Aorta (tissue), 1 donor: Measurements from ENCODE around the genes SLC41A1 and PIGR.

DNA sequence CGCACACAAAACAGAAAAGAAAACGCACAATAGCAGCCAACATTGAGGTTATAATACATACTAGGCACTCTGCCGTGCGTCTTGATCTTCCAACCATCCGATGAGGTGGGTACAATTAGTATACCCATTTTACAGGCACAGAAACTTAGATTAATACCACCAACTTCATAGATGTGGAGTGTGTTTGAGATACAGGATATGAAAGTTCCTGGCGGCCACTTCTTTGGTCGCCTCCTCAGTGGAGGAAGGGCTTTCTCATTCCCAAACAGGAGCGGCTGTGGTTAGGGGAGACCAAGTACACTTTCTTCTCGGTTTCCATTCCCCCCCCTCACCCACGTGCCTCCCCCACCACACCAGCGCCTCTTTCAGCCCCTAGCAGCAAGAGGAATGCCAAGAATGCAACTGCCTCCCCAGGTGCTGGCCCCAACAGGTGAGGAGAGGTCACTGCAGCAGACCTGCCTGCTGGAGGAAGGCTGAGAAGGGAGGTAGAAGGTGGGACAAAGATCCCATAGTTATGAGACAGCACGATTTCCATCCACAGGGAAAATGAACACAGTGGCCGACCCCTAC is 8.3 kb downstream of the SLC45A3 start:
- PRO-cap = no peak

DNA sequence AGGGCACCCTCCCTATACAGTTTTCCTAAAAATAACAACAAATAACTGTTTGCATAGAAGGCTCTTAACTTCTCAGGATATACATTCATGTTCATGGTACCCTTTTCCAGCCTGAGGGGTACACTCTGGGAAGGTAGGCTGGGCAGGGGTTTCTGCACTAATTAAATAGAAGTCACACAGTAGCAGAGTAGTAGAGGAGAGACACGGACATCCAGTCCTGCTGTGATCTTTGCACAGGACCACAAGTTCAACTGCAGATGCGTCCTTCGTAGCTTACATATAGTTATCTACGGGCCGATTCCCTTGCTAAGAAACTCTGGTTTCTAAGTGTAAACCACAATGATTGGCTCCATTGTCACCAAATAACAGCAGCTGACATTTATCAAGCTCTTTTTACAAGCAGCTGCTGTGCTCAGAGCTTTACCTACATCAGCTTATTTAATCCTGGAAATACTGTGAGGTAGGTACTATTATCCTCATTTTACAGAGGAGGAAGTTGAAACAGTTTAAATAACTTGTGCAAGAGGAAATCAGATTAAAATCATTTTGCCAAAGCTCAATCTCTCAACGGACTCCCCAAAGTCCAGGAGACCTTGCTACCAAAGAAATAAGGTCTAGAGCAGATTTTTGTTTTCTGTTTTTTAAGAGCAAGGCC is 3.1 kb downstream of the SLC45A3 start:
- PRO-cap = no peak

GRCh38 chr1:205748061-205748391 is 2.0 kb downstream of the NUCKS1 start:
- PRO-cap = no peak

- PRO-cap = no peak
These were observed 8.7 kb upstream of the RAB29 start for GRCh38 chr1:205783763-205784563.

GRCh38 chr1:205805233-205805760 is 7.7 kb downstream of the SLC41A1 start:
- PRO-cap = no peak

GRCh38 chr1:205812925-205813249 is at the start of gene SLC41A1:
Gene SLC41A1, minus strand, starts transcription at chr1:205813198.
- PRO-cap = bidirectional peak, plus-strand start at chr1:205813350, minus-strand start at chr1:205813160

DNA sequence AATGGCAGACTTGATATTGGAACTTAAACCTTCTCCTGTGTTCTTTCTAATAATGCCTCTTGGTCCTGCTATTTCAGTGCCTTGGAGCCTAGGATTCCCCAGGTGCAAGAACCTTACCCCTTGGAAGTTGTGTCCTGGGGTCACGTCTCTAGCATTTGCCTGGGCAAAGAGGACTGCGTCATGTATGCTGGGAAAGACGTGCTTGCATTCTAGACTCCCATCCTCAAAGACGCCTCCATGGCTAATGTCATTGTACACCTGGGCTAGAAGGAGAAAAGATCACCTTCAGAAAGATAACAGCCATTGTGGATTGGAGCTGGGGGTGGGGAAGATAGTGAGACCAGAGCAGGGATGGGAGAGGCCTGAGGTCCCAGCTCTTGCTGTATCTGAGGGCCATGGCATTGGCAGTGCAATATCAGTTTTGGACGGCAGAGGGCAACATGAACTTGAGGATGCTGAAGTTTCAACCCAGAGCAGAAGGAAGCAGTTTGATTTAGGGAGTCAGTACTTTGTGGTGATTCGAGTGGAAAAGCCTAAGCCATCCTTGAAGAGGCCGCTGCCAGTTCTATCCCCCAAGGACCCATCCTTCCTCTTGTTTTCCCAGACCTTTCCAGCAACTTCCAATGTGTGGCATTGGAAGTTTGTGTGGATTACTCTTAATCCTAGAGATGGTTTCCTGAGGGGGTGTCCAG is 24.4 kb downstream of the SLC26A9 start:
- PRO-cap = no peak

- PRO-cap = no peak
These were observed 25.2 kb upstream of the IKBKE start for GRCh38 chr1:206444967-206445605.

GRCh38 chr1:206461170-206462123 is 8.8 kb upstream of the IKBKE start:
- PRO-cap = no peak

DNA sequence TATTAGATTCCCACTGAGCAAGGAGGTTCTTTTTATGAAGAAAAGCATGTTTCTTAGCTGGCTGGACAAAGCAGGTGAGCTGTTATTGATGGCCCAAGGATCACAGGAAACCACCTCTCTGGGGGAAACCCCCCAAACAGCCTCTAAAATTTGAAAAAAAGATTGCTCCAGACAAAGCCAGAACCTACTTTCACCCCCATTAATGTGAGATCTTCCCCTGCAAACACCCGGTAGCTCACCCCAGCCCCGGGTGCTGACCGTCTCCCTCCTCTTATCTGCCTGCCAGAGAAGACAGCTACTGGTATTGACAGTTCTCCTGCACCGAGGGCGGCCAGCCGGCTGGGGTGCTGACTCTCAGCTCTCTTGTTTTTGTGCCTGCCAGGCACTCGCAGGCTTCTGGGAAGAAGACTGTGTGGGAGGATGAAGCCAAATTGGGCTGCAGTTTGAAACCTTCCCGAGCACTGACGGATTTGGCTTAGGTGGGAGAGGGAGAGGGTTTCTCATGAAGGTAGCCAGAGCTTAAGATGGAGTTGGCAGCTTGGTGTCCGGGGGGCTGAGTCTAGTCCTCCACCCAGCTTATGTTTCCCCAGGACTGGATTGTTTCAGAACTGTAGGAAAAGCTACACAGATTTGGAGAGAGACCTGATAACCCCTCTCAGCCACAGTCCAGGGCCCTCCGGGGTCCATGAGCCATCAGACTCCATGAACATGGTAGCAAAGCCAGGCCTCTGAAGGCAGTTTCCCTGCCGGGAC is 48.2 kb downstream of the RASSF5 start:
- PRO-cap = no peak

- PRO-cap = no peak
These were observed 44.0 kb downstream of the EIF2D start for GRCh38 chr1:206568142-206568726.

DNA sequence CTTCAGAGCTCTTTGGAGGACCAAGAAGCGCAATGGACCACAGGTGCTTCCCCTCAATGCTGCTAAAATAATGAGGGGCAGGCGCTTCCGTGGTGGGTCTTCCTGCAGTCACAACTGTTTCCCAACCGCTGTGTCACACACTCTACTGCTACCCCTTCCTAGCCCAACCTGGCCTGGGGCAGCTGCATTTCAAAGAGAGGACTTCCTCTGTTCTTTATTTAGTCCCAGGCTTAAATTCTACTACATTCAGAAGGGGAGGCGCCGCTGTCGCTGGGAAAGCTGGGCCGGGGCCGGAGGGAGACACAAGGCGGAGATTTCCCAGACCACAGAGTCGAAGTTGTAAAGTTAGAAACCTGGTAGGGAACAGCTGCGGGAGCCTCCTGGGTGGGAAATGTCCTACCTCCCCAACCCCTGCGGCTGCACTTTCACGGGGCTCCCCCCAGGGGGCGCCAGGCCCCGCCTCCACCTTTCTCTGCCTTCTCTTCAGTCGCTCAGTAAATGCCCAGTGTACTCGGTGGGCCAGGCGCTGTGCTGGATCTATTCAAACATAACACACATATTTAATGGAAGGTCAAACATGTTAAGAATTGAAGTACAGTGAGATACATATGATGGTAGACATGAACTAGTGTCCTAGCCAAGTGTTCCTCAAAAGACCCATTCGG is 23.0 kb downstream of the DYRK3 start:
- PRO-cap = no peak

DNA sequence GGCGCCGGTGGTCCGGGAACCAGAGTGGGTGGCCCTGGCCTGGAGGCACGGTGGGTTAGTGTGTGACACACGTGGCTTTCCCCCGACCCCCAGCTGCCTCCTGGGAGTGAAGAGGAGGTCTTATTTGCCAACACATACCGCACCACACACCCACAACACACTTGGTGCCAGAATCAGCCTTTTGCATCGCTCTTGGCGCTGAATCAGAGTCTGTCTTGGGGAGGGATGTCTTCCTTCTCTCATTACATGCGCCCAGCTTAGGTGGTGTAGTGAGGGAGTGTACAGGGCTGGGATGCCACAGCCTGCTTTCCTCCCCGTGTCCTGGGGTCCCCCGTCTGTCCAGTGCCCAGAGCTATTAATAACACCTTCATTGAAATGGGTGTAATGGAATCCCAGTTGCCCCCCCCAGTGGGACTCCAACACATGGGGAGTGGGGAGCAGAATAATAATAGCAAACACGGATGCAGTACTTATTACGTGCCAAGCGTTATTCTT is 38.2 kb downstream of the MAPKAPK2 start:
- PRO-cap = no peak

GRCh38 chr1:206733153-206734040 is 37.2 kb upstream of the IL19 start:
- PRO-cap = no peak

GRCh38 chr1:206741490-206741871 is 29.1 kb upstream of the IL19 start:
- PRO-cap = no peak

DNA sequence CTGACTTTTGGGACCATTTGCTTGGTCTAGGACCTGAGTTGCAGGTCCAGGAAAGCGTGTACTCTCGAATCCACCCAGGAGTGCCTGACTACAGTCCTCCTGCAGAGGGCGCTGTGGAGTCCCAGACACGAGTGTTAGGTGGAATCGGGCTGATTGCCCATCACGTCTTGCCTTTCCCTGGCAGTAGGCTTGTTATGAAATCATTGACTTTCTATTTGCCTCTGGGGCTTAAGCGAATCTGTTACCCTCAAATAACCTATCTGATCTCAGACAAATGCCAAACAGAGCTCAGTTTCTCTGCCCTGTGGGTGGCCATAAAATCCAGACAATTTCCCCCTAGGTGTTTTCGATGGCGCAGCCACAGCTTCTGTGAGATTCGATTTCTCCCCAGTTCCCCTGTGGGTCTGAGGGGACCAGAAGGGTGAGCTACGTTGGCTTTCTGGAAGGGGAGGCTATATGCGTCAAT is 384 bp upstream of the IL20 start:
- PRO-cap = no peak

DNA sequence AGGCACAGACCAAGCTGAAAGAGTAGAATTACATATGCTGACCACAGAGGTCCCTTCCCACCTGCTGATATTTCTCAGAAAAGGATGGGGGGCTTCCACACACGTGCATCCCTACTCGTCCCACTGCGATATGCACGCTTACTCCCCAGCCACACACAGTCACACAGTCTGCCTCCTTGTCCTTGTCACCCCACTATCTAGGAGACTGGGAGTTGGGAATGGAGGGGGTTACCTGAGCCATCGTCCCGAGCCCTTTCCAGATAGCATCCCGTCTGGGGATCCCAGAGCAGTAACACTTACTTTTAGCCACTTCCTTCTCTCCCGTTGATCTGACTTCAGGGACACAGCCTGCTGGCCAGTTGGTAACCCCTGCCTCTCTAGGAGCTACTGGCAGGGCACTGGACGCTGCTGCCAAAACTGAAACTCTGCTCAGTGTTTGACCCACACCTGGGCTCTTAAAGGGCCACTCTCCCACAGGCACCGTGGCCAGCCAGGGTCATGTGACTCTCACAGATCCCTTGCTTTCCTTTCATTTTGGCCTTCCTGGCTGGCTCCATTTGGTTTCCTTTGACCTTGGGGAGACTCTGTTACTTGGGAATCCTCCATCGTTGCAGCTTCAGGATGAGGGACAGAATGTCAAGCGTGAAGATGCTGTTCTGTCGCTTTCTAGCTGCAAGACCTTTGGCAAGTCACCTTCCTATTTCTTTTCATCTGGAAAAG is at the start of gene PIGR:
TSS of gene PIGR (minus strand) at position 431 of the 720 bp plus-strand sequence.
- PRO-cap = no peak

GRCh38 chr1:206968796-206969516 is 1.3 kb downstream of the FCAMR start:
- PRO-cap = no peak

GRCh38 chr1:207017677-207017964 is 14.9 kb downstream of the C1orf116 start:
- PRO-cap = no peak

- PRO-cap = no peak
These were observed 8.2 kb downstream of the C1orf116 start for GRCh38 chr1:207024280-207024744.